ENCODE measurements around a stretch of chr7.

GRCh38 chr7:107045909-107046558 lies 1.5 kb downstream of the PRKAR2B start:
- RAMPAGE, long total RNA, result no peak
- RRBS, result no CpG with 5 or more reads among the region's 2 CpGs

- RAMPAGE, long total RNA, result no peak
- RRBS, result no CpG with 5 or more reads among the region's 5 CpGs
Measured at GRCh38 chr7:107078394-107079149, 34.1 kb downstream of the PRKAR2B start.

DNA sequence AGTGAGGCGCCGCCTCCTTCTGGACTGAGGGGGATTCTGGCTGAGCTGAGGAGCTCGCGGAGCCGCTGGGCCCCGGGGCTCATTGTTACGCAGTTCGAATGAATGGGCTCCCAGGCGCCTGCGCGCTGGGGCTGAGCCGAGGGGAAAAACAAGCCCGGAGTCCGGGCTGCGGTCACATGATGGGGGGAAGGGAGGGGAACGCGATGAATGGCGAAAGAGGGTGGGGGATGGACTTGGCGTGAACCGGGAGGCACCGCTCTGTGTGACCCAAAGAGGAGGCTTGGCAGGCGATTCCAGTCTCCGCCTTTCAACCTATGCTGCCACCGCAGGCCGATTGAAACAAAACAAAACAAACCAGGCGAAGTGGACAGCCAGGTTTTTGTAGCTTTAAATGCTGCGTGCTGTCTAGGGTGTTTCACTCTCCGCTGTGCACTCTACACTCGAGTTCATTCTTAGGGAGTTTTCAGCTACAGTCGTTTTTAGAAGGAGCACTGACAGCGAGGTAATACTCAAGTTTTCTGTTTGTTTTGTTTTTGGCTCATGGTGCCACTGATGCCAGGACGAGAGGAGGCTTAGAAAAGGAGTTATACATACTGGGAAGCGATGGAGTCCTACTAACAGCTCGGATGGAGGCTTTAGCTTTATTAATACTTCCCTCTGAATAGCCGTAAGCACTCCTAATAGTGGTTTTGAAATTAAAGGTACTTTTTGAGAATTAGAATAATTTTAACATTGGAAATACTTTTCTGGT lies 1.0 kb downstream of the HBP1 start:
- RAMPAGE, long total RNA, result no peak
- RRBS, result under 1% methylated on average over 17 of the region's 35 CpGs

DNA sequence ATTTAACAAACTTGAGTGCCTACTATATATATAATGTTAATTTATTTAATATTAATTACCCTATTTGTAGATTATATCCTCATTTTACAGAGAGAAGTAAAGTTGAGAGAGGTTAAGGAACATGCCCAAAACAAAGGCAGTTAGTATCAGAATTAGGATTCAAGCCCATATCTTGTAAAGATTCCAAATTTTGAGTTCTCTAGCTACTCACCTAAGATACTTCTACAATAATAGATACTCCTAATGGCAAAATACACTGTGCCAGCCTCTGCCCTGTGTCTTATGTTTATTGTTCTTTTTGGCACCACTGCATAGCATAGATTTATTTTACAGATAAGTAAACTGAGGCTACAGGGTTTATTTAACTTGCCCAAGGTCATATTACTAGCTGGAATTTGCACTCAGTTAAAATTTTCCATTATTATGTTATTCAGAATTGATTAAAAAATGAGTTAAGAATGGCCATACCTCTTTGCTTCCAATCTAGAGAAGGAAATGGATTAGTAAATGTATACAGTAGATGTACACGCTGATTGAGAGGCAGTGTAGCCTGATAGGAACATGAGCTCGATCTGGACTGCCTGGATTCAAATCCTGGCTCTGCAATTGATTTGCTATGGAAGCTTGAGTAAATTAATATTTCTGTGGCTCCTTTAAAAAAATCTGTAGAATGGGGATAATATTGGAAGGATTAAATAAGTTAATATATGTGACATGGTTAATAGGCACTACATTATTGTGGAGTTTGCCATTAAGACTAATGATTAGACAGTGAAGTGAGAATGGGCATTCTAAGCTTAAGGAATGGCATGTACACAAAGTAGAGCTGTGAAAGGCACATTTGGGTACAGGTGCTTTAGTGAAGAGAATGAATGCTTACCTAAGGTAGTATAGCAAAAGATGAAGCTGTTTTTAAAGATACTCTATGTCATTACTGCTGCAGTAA lies 24.7 kb downstream of the HBP1 start:
- RAMPAGE, long total RNA, result no peak
- RRBS, result no CpG with 5 or more reads among the region's 2 CpGs

DNA sequence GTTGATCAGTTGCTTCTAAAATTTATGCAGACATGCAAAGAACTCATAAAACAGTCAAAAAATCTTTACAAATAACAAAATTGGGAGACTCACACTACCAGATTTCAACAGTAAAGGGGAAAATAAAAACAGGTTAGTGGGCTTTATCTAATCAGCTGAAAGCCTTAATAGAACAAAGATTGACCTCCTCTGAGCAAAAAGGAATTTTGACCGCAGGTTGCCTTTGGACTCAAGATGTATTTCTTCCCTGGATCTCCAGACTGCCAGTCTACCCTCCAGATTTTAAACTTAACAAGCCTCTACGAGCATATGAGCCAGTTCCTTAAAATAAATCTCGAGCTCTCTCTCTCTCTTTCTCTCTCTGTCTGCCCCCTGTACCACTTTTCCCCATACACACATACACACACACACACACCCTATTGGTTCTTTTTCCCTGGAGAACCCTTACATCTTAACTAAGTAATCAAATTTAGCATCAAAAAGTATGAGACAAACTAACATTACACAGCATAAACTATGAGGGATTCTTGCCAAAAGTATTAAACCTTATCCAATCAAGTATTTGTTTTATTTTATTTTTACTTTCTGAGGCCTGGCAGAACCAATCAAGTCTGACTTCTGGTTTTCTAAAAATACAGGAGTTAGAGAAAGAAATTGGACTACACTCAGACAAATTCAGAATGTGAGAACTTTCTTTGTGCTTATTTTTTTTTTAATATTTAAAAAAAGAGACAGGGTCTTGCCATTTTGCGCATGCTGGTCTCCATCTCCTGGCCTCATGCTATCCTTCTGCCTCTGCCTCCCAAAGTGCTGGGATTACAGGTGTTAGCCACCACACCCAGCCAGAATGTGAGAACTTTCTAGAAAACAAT lies 11.4 kb downstream of the BCAP29 start:
- RAMPAGE, long total RNA, result no peak
- RRBS, result no CpG with 5 or more reads among the region's 4 CpGs

- RAMPAGE, long total RNA, result no peak
- RRBS, result no CpG with 5 or more reads among the region's 12 CpGs
Measured at GRCh38 chr7:107745036-107745838, 1.3 kb downstream of the CBLL1 start.

DNA sequence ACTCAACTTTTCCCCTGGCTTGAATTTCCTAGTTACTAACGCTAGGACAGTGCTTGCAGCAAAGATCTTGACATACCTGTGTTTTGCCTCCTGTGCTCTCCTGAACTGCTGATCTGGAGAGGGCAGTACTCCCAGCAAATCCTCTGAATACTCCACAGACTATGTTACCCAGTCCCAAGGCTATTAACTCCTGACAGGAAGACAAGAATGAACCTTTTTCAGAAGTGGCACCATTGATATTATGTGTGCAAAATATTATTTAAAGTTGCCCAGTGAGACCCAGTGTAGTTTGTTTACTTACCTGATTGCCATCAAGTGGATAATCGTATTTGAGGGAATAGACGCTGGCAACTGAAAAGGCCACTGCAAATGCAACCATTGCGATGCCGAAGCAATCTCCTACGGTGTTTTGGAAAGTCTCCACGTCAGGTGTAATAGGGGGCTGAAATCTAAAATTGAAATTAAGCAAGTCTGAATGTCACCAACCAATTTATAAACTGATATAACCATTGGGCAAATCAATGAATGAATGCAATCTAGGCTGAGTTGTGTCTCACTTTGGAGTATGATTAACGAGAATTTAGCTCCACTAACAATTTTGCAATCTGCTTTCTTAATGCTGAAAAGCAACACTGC lies 20.0 kb downstream of the SLC26A3 start:
- RAMPAGE, long total RNA, result no peak
- RRBS, result no CpG with 5 or more reads among the region's 8 CpGs

GRCh38 chr7:107933289-107934444 lies 42.7 kb downstream of the DLD start:
- RAMPAGE, long total RNA, result no peak
- RRBS, result no CpG with 5 or more reads among the region's 7 CpGs

DNA sequence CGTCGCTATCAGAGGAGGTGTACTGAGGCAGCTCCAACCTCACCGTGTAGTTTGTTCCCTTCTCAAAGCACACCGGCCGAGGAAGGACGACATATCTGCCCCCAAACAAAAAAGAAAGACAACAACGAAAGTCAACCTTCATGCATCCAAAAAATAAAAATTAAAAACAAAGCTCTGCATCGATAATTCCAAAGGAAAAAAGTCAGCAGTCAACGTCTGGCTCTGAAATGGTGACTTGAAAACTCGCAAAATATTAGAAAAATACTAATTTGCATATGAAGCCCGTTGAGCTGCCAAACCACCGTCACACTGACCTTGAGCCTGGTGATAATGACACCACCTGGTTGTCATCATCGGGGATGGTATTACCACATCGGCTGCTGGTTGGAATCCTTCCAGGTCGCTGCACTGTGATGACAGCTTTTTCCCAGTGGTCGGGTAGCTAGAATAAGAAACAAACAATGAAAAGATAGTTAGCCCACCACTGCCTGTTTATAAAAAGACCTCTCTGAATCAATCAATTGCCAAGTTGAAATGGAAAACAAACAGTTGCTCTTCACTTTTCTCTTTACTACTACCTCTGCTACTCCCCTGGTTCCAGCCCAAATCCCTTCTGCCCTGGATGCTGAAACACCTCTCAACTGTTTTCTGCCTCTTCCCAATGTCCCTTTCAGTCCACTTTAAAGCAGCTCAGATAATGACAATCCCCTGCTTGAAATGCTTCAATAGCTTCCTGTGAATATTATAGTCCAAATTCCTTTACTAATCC lies 41.5 kb downstream of the LAMB1 start:
- RAMPAGE, long total RNA, result no peak
- RRBS, result no CpG with 5 or more reads among the region's 16 CpGs

- RAMPAGE, long total RNA, result no peak
- RRBS, result no CpG with 5 or more reads among the region's 2 CpGs
Measured at GRCh38 chr7:107980539-107980912, 22.4 kb downstream of the LAMB1 start.

DNA sequence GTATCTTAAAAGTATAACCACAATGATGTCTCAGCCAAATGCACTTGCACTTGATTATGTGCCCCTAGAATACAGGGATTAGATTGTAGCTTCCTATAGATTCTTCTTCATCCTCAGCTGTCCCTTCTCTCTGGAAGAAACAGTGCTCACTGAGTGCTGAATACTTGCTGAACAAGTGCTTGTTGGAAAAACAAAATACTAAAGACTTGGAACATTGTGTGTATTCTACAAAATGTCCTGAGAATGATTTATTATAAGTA lies 34.6 kb upstream of the LAMB1 start:
- RAMPAGE, long total RNA, result no peak

GRCh38 chr7:108135498-108136053 lies 5.4 kb upstream of the LAMB4 start:
- RAMPAGE, long total RNA, result no peak
- RRBS, result 100% methylated on average over 1 of the region's 6 CpGs

GRCh38 chr7:108308773-108309466 lies 147.3 kb downstream of the NRCAM start:
- RAMPAGE, long total RNA, result no peak
- RRBS, result no CpG with 5 or more reads among the region's 3 CpGs

DNA sequence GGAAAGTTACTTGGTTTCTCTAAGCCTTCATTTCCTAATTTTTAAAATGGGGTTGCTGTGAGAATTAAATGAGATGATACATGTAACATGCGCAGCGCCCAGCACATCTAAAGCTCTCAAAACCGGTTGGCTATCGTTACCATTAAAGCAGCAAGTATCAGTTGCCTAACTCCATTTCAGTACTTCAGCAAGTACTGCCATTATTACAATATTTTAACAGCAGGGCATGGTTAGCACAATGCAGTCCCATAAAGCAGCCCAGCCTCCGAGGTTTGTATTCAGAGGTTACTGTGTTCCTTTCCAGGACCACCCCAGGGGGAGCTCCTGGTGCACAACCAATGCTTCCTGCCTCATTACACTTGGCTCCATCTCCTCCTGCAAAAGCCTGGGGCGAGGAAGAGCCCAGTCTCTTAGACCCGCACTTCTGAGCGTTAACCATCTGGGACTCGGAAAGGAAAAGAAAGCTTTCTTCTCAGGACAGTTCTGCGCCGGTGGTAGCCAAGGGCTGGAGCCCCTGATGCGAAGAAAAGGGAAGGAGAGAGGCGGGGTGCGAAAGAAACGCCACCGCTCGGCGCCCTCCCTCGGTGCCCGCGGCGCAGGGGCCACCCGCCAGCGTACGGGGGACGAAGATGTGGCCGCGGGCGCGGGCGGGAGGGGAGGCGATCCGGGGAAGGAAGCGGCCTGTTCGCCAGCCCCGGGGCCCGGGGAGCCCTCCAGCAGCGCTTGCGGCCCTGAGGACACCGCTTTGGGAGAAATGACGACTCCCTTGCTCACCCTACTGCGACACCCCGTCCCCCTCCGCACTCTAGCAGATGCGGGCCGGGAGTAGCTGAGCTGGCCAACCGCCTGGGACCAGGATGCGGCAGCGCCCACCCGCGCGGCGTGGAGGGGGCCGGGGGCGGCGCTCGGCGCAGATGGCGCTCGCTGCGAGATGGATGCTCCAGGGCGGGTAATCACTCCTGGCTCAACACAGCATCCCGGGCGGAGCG lies 1.5 kb downstream of the NRCAM start:
- RAMPAGE, long total RNA, result no peak
- RRBS, result 1% methylated on average over 20 of the region's 65 CpGs

GRCh38 chr7:108514067-108515199 lies 11.5 kb downstream of the PNPLA8 start:
- RAMPAGE, long total RNA, result no peak
- RRBS, result no CpG with 5 or more reads among the region's 15 CpGs

GRCh38 chr7:110084428-110084812 lies 1006.5 kb upstream of the LRRN3 start:
- RAMPAGE, long total RNA, result no peak
- RRBS, result no CpG with 5 or more reads among the region's 2 CpGs

DNA sequence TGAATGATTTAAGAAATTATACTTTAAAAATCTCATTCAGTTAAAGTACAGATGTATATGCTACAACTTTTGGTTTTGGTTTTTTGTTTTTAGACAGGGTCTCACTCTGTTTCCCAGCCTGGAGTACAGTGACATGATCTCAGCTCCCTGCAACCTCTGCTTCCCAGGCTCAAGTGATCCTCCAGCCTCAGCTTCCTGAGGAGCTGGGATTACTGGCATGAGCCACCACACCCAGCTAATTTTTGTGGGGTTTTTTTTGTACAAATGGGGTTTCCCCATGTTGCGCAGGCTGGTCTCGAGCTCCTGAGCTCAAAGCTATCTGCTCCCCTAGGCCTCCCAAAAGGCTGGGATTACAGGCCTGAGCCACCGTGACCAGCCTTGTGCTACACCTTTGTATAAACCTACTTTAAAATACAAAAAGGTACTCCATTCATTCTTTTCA lies 46.8 kb downstream of the LRRN3 start:
- RAMPAGE, long total RNA, result no peak
- RRBS, result no CpG with 5 or more reads among the region's 3 CpGs

- RAMPAGE, long total RNA, result no peak
- RRBS, result no CpG with 5 or more reads among the region's 2 CpGs
Measured at GRCh38 chr7:111817951-111818536, 255.8 kb upstream of the IMMP2L start.

- RAMPAGE, long total RNA, result no peak
- RRBS, result no CpG with 5 or more reads among the region's 4 CpGs
Measured at GRCh38 chr7:112084306-112084871, 121.8 kb downstream of the DOCK4 start.

DNA sequence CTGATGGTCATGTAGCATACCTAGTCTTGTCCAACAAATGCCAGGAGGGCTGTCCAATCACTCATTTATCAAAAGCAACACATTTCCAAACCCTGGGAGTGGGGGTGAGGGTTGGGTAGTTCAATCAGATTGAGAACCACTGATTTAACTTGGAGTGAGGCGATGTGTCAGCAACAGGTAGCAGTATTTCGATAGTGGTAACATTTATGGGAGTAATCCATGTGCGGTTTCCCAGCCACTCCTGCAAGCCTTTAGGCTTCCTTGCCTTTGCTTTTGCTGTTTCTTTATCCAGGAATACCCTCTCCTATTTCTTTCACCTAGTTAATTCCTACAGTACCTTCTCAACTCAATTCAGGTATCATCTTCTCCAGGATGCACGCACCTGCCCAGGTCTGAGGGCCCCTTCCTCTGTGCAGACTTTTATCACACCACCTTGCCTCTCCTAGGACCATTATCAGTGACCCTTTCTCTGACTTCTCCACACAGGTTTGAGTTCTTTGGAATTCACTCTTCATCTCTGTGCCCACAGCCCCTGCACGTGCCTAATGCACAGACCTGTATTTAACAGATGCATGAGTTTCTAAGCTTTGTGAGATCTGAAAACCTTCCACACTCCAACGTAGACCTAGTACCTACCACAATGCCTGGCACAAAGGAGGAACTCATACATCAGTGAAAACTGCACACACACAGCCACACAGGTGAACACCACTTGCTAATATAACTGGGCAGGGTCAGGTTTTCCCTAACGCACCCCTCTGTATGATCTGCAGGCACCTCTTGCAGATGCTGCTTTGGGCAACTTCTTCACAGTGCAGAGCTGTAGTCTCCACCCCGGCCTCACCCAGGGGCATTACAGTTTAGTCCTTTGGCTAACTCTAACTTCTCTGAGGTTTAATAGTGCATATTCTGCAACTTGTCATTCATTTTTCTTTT lies 22.3 kb downstream of the DOCK4 start:
- RAMPAGE, long total RNA, result no peak
- RRBS, result no CpG with 5 or more reads among the region's 8 CpGs

All from kidney epithelial cell (primary cell).